Fibroblast of the aortic adventitia (primary cell): Measurements from ENCODE around the genes S1PR4 and TBXA2R.

DNA sequence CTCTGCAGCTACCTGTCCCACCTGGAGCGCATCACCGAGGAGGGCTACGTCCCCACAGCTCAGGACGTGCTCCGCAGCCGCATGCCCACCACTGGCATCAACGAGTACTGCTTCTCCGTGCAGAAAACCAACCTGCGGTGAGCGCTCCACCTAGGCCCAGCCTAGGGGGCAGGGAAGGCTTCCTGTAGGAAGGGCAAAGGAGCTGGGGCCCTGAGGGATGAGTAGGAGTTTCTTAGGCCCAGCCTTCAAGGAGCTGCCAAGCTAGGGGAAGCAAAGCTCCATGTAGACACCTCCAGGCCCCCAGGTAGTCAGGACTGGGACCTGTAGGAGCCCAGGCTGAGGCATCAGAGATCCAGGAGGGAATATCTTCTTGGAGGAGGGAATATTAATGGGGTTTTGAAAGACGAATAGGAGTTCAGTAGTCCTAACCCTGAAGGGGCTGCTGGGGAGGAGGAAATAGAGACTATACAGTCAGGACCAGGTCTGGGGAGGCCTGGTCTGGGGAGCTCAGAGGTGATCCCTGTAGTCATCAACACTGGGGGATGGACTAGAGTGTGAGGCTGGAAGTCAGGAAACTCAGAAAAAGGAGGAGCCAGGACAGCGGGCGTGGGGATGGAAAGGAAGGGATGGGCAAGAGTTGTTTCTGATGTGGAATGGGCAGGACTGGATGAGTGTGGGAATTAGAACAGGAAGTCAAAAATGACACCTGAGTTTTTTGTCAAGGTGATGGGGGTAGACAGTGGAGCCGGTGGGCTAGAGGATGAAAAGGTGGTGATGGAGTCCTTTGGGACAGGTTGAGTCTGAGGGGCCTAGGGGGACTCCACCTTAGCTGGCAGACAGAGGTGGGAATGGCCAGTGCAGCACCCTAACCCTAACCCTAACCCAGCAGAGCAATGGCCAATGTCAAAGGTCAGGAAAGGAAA, 16.1 kb downstream of the GNA15 start:
- CAGE, long polyA plus RNA, result no peak

DNA sequence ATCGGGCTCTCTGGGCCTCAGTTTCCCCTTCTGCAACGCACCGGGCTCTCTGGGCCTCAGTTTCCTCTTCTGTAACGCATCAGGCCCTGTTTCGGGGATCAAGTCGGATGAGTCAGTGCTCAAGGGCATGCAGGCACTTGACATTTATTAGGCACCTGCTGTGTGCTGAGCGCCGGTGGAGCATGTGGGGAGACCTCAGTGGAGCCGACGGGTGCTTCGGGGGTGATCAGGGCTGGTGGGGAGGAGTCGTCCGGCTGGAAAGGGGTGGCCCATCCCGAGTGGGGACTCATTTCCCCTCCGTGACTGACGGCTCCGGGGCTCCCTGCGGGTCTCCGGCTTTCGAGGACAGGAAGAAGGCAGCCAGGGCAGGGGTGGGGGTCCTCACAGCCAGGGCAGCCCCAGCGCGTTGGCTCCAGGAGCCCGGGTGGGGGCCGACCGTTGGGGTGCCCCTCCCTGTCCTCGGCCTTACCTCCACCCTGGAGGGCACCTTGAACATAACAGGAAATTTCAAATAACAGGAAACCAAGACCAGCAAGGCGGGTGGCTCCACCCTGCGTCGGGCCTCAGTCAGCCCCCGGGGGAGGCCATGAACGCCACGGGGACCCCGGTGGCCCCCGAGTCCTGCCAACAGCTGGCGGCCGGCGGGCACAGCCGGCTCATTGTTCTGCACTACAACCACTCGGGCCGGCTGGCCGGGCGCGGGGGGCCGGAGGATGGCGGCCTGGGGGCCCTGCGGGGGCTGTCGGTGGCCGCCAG, at the start of gene S1PR4:
TSS of gene S1PR4 (plus strand) at position 563 of the 756 bp plus-strand sequence.
- CAGE, long polyA plus RNA, result no peak

- CAGE, long polyA plus RNA, result no peak
Observed at GRCh38 chr19:3343475-3343881, 22.9 kb upstream of the NFIC start.

DNA sequence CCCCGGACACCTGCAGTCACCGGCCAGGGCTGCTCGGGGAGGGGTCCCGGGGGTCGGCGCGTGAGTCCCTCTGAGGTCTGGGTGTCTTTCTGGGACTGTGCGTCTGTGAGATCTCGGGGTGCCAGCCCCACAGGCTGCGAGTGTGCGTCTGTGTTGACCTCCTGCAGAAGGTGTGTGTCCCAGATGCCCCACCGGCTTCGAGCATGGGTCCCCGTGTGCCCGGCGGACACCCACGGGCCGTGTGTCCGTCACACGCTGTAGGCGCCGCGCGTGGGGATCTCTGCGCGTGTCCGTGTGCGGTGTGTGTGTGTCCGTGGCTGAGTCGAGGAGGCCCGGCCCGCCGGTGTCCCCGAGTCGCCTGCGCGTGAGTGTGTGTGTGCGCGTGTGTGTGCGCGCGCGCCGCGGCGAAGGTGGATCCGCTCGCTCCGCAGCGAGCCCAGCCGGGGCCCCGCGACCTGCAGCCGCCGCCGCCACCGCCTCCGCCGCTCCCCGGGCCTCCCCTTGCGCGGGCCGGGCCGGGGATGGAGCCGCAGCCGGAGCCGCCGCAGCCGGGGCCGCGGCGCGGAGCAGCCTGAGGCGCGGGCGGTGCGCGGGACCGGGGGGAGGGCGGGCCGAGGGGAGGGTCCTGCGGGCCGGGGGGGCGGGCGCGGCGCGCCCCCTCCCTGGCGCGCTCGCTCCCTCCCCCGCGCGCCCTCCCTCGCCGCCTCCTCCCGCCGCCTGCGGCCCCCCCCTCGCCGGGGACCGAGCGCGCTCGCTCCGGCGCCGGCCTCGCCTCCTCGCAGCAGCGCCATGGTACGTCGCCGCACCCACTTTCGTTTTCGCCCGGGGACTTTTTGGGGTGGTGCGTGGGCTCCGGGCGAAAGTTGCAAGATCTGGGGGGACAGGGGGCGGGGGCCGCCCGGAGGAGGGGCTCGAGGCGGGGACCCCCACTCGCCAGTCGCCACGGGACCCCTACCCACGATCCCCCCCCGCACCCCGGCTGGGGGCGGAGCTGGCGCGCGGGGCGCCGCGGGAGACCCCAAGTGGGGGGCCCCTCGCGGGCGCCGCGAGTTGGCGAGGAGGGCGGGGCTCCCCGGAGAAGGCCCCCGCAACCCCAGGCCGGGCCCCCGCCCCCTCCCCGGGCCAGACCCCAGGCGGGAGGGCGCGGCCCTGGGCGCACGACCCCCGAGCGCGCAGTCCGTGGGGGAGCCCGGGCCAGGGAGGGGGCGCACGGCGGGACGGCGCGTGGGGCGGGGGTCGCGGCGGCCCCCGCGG, 7.1 kb upstream of the NFIC start:
- CAGE, long polyA plus RNA, result no peak

- CAGE, long polyA plus RNA, result no peak
Observed at GRCh38 chr19:3361499-3362034, 4.8 kb upstream of the NFIC start.

GRCh38 chr19:3363884-3364855, 2.2 kb upstream of the NFIC start:
- CAGE, long polyA plus RNA, result no peak

DNA sequence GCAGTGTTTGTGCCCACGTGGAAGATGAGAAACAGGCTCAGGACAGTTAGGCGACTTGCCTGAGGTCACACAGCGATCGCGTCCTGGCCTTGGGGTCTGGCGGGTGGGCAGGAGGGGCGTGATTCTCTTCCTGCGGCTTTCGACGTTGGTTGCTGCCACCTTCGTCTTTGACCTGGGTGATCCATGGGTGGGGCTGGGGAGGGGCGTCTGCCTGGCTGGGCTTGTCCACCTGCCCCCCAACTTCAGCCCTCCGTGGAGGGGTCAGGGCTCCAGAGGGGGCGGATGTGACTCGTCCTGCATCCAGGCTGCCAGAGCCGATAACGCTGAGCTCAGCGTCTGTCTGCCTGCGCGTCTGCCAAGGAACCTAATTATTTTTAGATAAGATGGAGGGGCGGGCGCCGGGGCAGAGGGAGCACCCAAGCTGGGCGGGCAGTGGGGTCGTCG, 57.0 kb downstream of the SMIM24 start:
- CAGE, long polyA plus RNA, result no peak

- CAGE, long polyA plus RNA, result no peak
Observed at GRCh38 chr19:3431588-3432230, 48.6 kb downstream of the SMIM24 start.

DNA sequence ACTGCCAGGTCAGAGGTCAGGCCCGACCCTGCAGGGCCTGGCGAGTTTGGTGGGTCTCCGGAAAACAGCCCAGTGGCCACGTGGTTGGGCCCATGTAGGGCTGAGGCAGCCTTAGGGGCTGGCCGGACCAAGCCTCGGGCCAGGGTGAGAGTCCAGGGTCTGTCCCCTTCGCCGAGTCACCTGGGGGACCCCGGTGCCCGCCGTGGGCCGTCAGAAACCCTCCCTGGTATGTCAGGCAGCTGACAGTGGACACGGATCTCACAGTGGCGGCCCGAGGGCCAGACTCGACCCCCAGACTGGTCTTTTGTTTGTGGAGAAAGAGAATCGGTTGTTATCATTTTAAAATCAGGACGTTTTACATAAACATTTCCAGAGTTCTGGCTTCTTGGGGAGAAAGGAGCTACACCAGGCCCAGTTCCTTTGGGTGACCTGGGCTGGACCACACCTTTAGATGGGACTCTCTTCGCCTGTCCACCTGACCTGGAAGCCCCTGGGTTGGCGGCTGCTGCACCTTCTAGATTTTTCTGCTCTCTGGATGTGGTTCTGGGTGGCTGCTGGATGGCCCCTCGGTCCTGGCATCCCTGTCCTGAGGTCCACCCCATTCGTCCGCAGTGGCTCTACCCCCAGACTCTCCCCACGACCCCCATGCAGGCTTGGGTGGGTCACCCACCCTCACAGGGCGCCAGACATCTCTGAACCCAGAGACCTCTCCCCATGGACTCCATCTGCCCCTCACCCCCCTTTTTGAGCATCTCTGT, 26.2 kb downstream of the SMIM24 start:
- CAGE, long polyA plus RNA, result no peak

GRCh38 chr19:3462459-3463321, 17.6 kb downstream of the SMIM24 start:
- CAGE, long polyA plus RNA, result no peak

GRCh38 chr19:3479630-3480349, 535 bp downstream of the SMIM24 start:
- CAGE, long polyA plus RNA, result no peak

GRCh38 chr19:3481670-3482281, 1.5 kb upstream of the SMIM24 start:
- CAGE, long polyA plus RNA, result no peak

DNA sequence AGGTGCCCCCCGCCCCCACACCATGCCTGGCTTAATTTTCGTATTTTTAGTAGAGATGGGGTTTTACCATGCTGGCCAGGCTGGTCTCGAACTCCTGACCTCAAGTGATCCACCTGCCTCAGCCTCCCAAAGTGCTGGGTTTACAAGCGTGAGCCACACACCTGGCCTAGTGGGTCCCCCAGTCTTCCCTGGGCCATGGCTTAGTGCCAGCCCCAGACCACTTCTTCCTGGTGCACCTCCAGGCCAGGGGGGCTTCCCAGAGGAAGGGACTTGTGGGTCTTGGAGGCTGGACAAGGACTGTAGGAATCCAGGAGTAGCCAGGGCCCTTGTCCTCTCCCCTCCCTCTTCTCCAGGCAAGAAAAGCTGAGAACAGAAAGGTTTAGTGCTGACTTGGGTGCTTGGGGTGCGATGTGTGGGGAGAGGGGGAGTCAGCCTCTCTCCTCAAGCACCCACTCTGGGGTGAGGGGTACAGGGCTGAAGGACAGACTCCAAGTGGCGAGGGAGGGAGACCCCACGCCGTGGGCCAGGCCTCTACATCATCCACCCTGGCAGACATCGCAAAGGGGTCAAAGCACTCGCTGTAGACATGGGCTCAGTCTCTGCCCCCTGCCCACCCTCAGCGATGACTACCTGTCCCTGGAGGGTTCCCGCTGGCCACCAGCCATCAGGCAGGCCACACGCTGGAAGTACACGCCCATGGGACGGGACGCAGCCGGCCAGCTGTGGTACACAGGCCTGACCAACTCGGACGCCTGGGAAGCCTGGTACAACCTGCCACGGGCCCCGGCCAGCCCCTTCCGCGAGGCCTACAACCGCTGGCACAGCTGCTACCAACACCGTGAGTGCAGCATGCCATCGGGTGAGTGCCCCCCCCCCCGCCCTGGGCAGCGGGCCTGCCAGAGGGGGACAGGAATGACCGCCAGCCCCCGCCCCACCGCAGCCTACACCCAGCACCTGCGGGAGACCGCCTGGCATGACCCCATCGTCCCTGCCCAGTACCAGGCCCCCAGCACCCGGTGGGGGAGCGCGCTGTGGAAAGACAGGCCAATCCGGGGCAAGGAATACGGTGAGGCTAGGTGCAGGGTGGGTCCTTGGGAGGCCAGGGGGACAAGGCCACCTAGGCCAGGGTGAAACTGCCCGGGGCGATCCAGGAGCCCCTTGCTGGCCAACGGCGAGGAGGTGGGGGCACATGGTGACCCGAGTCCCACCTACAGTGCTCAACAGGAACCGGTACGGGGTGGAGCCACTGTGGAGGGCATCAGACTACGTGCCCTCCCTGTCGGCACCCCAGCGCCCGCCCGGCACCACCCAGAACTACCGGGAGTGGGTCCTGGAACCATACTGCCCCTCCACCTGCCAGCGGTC, 4.1 kb downstream of the TEKTIP1 start:
- CAGE, long polyA plus RNA, result no peak

DNA sequence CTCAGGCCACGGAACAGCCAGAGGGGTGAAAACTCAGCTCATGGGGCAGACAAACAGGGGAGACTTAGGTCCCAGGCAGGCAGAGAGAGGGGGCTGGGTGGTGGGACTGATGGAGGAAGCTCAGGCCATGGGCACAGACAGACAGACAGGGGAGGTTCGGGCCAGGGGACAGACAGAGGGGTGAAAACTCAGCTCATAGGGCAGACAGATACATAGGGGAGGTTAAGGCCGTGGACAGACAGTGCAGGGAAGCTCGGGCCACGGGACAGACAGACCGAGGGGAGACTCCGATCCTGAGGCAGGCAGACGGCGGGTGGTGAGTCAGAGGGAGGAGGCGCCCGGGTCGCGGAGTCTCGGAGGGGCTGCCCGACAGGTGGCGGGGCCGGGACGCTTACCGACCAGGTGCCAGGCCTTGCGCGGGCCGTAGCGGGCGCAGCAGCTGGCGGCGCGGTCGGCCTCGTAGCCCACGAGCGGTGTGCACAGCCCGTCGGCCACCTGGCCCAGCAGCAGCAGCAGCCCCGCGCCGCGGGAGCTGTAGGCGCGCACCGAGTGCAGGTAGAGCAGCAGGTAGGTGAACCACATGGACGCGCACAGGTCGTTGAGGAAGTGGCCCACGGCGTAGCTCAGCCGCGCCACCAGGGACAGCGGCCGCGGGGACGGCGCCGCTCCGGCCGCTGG, 536 bp downstream of the MFSD12 start:
- CAGE, long polyA plus RNA, result no peak

DNA sequence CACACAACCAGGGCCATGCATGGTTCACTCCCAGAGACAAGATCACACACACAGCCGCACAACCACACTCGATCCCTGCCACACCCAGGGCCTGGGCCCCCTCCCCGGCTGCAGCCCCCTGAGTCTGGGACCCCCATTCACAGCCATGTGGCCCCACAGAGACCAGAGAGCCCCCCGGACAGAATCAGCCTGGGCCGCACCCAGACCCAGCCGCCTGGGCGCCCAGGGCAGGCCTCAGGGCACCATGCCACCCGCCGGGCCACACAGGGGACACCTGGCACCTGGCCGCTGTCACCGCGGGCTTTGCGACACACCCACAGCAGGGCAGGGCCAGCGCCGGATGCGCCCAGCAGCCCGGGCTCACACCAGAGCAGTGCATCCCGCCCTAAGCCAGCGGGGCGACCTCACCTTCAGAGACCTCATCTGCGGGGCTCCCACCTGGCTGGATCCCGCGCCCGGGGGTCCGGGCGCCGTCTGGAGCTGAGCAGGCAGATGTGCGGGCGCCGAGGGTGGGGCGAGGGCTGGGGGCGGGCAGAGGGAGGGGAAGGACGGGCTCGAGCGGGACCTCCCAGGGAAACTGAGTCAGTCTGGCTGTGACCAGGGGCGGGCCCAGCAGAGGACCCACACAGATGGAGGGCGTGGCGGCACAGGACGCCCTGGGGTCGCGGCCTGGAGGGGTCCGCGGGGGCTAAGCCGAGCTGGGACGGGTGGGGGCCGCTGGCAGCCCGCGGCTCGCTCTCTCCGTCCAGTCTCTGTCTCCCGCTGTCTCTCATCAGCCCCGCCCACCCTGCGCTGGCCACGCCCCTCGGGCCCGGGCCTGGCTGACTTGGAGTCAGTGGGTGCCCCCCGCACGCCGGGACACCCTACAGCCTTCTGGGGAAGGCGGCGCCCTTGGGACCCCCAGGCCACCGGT, at the start of gene TBXA2R:
TSS of gene TBXA2R (minus strand) at position 754 of the 913 bp plus-strand sequence.
- CAGE, long polyA plus RNA, result no peak

- CAGE, long polyA plus RNA, result no peak
Observed at GRCh38 chr19:3626068-3626562, 475 bp downstream of the CACTIN start.

DNA sequence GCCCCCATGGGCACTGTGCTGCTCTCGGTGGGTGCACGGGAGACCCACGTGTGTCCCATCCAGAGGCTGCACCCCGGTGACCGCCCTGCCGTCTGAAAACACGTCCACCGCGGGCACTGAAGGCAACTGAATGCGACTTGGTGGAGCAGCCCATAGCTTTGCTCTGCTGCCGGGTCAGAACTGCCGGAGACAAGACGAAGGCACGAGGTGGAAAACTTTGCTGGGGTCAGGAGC, 30.6 kb downstream of the PIP5K1C start:
- CAGE, long polyA plus RNA, result no peak

DNA sequence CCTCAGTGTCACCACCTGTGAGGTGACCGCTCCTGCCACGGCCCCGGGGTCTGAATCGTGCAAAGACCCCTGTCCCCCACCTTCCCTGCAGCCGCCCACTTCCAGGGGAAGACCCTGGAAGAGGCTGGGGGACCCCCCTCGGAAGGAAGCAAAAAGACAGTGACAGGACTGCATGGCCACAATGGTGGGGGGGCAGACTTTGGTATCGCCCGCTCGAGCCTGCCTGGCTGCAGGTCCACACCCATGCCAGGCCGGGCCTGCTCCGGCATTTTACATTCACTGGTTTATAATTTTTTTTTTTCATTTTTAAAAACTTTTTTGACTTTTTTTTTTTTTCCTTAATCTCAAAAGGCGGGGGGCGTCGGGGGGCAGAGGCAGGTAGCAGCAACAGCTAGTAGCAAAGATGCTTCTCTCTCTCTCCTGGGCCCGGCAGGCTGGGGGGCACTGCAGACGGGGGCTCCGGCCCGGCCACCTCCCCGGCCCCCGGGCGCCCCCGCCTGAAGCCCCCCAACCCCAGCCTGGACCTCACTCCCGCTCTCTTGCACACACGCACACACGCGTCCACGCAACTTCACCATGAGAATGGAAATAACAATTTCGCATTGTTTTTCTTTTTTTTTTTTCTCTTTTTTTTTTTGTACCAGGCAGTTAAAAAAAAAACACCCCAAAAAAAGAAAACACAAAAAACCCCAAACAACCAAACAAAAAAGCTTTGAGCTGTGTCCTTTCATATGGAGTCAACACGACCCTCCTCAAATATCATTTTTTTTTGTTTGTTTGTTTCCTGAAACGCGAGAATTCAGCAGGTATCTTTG, 22.4 kb downstream of the ZBTB7A start:
- CAGE, long polyA plus RNA, result no peak

GRCh38 chr19:4057312-4057573, 9.5 kb downstream of the ZBTB7A start:
- CAGE, long polyA plus RNA, result no peak

GRCh38 chr19:4062624-4063564, 3.8 kb downstream of the ZBTB7A start:
- CAGE, long polyA plus RNA, result no peak